Trachea (tissue), 1 donor: Measurements from ENCODE around the genes PKM, CELF6, GOLGA6B, NPTN, TBC1D21 and LOXL1.

DNA sequence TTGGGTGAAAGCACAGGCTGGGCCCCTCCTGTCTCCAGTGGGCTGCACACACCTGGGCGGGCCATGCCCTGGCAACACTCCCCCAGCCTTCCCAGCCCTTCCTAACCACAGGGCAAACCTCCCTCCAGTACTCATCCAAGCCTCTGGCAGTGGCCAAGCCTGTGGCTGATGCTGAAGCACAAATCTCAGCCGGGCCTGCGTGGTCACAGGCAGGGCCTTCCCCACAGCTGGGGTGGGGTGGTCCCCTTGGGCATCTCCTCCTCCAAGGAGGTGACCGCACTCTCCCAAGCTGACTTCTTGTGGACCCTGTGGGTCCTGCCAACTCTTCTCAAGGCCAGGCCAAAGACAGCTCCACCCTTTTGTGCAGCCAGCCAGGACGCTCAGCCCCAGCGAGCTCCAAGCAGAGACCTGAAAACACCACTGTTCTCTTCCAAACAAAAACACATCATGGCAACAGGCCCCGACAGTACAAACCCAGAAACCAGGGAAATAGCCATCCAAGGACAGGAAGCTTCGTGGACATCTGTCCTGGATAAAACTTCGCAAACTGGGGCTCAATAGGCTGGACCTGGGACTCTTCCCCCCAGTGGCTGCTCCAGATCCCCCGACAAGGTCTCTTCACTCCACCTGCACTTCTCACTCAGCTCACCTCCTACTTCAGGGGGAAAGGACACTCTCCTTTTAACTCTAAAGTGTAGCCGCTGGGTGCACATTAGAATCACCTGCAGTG is 21.3 kb downstream of the GRAMD2A start:
- PRO-cap, result no peak

GRCh38 chr15:72231031-72232172 is at the start of gene PKM:
Gene PKM, minus strand, starts transcription at chr15:72231190.
- PRO-cap, result bidirectional peak, plus-strand start at chr15:72231328, minus-strand start at chr15:72231190; unidirectional peak, plus-strand start at chr15:72231703; unidirectional peak, minus-strand start at chr15:72231867

DNA sequence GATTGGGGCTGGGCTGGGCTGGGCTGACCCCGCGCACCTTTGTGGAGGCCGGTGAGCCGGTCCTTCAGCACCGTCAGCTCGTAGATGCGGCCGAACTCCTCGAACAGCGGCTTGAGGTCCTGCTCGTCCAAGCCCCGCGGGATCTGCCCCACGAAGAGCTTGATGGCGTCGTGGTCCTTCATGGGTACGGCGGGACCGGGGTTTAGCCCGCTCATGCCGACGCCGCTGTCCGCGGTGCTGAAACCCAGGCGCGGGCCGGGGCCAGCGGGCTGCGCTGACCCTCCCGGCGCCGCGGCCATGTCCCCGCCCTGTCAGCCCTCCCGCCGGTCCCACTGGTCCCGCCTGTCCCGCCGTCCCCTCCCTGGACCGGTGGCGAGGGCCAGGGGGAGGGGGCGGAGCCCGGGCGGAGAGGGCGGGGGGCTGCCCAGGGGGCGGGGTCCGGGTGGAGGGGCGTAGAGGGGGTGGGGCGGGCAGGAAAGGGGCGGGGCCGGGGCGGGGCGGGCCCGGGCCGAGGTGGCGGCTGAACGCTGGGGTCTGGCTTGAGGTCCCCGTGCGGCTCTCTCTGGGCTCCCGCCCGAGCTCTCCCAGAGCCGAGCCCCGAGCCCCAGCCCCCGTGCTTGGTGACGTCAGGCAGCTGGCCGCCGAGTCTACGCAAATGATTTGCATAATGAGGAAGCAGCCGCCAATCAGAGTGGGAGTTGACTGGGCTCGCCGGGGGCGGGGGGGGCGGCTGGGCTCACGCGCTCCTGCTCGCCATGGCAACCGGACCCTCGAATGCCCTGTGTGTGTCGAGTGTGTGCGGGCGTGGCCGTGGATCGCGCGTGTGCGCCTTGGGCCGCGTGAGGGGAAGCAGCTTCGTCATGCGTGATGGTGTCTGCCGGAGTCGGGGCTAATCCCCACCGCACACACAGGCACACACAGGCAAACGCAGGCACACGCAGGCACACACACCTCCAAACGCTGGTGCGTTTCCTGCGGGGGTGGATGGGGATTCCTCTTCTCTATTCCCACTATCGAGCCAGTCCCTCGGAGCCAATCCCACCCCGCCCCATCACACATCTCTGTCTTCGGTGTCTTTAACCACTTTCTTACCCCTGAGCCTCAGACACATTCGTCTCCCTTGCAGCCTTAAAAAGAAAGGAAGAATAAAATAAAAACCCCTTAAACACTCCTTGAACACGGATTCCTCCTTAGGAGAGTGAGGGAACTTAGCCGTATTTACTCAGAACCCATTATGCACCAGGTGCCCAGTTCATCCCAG is at the start of gene CELF6:
CELF6 (minus strand) TSS at position 582 of the 1,261 bp plus-strand sequence.
- PRO-cap, result unidirectional peak, minus-strand start at position 581 of the sequence

DNA sequence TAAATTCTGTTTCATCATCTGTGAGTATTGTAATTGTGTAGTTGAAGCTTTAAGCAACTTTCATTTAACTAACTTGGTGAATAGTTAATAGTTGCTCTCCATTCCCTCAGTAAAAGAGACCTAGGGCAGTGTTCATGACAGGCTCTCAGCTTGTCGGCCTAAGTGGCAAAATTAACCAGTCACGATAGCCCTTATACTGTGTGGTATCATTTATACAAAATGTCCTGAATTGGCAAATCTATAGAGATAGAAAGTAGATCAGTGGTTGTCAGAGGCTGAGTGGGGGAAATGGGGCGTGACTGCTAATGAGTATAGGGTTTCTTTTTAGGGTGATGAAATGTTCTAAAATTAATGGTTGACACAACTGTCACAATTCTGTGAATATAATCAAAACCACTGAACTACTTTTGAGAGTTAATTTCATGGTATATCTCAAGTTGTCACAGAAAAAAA is 20.8 kb downstream of the ARIH1 start:
- PRO-cap, result no peak

DNA sequence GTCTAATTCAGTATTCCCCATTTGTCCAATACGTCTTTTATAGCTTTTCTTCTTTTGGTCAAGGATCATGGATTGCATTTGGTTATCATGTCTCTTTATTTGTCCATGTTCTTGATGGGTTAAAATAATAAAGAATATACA is 21.1 kb downstream of the ARIH1 start:
- PRO-cap, result no peak

DNA sequence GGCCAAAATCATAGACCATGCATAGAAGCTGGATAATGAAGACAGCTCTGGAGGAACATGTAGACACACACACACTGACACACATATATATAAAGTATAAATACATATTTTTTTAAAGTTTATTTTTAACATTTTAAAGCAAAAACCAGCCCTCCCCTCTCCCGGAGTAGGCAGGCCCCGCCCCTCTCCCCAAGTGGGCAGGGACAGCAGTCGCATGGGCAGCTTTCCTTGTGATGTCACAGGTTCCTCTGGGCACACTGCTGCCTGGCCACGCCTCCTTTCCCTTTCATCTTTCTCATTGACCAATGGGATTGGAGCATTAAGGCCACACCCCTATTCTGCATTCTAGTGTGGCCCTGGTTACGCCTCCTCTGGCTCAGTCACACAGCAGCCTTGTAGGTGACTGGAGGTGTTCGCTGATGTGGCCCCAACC is at the start of gene GOLGA6B:
GOLGA6B (plus strand) TSS at position 379 of the 433 bp plus-strand sequence.
- PRO-cap, result no peak

DNA sequence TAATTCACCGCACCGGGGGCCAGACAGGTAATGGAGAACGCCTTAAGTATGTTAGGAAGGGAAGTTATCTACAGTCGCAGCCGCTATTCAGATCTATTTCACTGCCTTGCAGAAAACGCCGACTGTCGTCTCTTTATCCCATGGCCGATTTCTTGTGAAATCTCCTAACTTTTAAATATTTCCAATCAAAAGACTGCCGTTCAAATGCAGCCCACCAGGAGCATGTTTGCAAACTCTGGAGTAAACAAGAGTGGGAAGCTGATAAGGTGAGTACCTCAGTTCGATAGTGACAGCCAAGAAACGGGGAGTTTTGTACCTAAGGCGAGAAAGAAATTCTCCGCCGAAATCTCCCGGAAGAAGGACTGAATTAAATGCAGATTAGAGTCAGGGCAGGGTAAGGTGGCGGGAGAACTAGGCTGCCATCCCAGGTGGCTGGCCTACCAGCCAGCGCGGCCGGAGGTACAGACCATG is 445 bp downstream of the HIGD2B start:
- PRO-cap, result no peak

DNA sequence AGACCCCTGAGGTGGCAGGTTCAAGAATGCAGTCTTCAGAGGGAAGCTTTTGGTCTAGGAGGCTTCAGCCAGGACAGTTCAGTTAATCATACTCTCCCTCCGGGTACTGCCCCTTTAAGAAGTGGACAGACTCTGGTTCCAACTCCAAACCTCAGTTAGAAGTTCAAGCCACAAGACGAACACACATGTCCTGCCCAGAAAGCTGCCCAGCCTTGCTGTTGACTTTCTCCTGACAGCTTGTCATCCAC is 81.0 kb upstream of the NEO1 start:
- PRO-cap, result no peak

- PRO-cap, result no peak
Observed at GRCh38 chr15:73181453-73182355, 129.4 kb downstream of the NEO1 start.

DNA sequence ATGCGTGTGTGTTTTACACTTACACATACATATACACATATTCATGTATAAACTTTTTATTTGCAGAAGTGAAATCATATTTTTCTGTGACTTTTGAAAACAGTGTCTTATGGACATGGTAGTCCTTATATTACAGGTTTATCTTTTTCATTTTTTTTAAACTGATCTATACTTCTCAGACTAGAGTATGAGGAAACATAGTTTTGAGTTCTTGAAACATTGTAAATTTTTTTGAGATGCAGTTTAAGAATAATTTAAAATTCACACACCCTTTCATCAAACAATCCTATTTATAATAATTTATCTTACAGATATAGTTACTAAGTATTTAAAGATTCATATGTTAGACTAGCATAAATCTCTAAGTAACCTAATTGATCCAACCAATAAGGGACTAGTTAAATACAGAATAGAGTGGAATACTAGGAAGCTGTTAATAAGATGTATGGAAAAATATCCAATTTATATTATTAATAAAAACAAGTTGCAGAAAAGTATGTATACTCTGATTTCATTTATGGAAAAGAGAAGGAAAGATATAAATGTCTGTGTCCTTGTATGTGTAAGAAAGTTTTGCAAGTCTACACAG is 140.1 kb downstream of the NEO1 start:
- PRO-cap, result no peak

DNA sequence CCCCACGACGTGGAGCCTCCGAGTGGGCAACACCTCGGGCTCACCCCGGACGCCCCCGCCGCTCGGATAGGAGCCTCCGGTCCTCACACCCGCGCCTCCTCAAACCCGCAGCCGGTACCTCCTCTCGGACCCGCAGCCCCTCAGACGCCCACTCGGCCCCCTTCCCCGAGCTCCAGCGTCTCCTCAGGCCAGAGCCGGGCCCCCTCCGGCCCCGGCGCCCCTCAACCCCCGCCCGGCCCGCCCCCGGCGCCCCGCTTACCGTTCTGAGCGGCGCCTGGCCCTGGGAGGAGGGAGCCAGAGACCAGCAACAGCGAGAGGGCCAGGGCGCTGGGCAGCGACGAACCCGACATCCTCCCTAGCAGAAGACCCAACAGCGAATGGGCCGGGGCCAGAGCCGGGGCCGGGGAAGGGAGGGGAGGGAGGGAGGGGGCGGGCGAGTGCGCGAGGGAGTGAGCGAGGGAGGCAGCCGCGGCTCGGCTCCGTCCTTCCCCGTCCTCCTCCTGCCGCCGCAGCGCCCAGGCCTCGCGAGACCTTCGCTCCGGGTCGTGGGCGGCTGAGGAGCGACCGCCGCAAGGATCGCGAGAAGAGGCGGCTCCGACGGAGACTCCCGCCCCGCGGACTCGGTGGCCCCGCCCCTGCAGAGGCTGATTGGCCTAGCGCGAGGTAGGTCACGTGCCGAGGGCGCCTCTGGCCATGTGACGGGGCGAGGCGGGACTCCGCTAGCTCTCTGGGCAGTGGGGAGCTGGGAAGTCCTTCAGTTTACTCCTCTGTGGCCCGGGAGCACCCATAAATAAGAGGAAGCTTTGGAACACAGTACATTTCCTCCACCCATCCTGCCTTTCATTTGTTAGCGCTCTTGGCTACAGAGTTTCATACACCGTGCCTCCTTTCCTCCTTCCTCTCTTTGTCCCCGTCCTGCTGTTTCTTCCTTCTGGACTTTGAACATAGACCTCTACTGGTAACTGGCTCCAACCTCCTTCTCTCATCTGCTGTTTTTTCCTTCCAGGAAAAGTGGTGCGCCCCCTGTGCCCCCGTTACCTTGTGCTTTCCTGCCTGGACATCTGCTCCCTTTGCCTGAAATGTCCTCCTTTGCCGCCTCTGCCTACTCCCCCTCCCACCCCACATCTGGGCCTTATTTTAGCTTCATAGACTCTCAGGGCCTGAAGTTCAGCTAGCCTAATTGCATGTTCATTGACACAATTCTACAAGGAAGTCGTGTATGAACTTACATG is at the start of gene NPTN:
NPTN (minus strand) TSS at position 524 of the 1,232 bp plus-strand sequence.
- PRO-cap, result bidirectional peak, plus-strand start at position 694 of the sequence, minus-strand start at position 502 of the sequence

- PRO-cap, result bidirectional peak, plus-strand start at chr15:73686990, minus-strand start at chr15:73686864
Observed at GRCh38 chr15:73686736-73687056, 2.5 kb downstream of the CD276 start.

DNA sequence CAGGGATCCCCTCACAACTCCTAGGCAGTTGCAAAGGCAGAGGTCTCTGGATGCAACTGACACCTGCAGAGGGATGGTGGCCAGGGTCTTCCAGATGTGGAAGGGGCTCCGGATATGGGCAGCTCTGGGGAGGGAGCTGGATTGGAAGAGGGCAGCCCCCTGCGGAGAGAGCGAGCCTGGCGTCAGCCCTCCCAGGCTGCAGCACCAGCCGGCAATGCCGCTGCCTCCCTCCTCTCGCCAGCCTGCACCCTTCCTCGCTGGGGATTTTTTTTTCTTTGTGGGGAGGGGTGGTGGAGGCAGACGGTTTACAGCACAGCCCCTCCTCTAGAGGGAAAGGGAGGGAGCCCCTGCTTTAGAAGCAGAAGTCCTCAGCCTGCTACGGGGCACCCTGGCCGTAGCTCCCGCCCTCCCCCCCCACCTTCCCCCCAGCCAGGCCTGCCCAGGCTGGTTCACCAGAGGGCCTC is 1.6 kb downstream of the INSYN1 start:
- PRO-cap, result no peak

GRCh38 chr15:73800508-73801416 is 47.6 kb upstream of the INSYN1 start:
- PRO-cap, result no peak

GRCh38 chr15:73870776-73871705 is 2.3 kb upstream of the TBC1D21 start:
- PRO-cap, result no peak

DNA sequence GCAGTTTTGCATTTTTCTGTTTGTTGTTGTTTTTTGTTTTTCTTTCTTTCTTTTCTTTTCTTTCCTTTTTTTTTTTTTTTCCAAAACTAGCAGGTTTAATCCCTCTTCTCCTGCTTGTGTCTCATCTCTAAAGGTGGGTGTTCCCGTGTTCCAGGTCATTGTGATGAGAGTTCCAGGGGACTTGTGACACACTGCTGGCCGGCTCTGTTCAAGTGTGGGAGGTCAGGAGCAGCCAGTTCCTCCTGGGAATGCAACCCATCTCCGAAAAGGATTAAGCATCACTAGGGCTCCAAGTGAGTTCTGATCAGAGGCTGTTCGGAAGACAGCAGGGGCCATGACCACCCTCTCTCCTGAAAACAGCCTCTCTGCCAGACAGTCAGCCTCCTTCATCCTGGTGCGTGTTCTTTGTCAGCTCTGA is at the start of gene TBC1D21:
TBC1D21 (plus strand) TSS at position 189 of the 418 bp plus-strand sequence.
- PRO-cap, result no peak

DNA sequence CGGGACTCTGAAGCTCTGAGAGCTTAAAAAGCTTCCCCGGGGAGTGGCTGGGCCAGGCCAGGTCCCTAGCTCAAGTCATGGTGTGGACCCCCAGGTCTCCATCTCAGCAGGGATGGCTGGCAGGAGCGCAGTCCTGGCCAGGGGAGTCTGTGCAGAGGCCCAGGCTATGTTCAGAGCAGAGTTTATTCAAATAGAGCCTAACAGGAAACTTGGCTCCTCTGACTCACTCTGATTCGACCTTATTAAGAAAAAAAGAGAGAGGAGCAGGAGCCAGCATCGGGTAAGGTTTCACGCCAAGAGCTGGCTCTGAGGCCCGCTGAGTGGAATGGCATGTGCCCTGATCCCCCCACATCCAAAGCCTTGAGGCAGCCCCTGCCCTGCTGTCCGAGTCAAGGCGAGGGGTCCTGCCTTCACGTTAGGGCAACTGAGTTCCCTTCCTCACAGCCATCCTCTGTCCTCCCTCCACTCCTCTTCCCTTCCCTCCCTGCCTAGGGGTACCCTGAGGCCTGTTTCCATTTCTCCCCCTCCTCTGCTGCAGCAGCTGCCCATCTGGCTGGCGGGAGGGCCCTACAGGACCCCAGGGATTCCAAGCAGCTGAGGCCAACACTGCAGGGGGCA is 1.9 kb upstream of the LOXL1 start:
- PRO-cap, result unidirectional peak, plus-strand start at position 273 of the sequence

DNA sequence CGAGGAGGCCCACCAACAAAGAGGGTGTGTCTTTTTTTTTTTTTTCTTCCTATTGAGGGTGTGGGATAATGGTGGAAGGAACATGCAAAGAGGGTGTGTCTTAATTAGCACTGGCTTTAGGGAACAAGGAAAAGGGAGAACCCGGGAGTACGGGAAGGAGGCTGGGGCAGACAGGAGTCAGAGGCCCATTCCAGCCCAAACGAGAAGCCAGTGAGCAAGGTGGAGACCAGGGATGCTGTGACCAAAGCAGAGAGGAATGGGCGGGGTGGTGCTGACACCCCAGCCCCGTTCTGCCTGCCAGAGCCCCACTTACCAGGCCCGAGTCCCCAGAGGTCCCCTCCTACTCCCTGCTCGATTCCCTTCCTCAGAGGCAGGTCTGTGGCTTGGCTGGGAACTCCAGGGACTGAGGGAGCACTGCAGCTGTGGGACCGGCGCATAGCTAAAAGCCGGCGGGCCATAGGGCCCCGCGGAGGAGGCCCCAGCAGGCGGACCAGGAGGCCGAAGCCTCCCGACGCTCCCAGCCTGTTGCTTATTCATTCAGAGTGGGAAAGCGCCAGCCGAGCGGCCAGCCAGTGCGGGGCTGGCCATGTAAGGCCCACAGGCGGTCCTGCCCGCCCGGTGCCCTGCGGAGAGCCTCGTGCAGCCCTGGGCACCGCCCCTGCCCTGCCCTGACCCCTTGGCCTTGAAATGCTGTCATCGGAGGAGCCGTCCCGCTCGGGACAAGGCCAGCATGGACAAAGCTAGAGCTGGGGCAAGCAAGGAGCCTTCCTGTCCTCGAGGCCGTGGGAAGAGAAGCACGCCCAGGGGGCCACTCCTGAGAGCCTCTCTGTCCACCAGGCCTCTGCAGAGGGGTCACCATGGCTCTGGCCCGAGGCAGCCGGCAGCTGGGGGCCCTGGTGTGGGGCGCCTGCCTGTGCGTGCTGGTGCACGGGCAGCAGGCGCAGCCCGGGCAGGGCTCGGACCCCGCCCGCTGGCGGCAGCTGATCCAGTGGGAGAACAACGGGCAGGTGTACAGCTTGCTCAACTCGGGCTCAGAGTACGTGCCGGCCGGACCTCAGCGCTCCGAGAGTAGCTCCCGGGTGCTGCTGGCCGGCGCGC is at the start of gene LOXL1:
LOXL1 (plus strand) TSS at position 536 of the 1,098 bp plus-strand sequence.
- PRO-cap, result bidirectional peak, plus-strand start at position 536 of the sequence, minus-strand start at position 522 of the sequence

- PRO-cap, result no peak
Observed at GRCh38 chr15:73946329-73946963, 20.2 kb downstream of the LOXL1 start.

GRCh38 chr15:74128513-74129788 is 1.4 kb upstream of the ISLR2 start:
- PRO-cap, result no peak